Measurements from ENCODE around the genes PRSS21, TNFRSF12A and ZSCAN10.

DNA sequence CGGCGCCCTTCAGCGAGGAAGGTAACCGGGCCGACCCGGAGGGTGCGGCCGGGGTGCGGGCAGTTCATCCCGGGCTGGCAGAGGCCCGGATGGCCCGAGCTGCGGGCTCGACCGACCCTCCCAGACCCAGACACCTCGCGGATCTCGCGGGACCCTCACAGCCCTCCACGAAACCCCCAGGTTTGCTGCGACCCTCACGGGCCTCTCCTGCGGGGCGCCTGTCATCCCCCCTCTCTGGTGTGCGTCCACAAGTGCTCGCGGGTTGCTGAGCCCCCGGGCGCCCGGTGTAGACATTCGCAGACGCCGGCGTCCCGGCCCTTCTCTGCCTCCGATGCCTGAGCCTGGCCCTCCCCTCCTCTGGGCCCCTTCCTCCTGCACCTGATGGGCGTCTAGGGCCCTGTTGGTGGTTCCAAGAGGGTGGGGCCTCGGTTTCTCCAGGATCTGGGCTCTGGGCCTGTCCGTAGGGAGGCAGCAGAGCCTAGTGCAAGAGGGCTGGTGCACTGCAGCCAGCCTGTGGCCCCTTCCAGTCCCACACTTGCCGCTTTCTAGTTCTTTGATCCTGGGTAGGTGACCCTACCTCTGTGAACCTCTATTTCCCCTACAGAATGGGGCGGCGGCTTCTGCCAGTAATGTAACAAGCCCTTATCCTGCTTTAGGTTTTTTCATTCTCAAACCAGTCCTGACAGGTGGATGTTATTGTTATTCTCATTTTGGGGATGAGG lies 520 bp downstream of the E4F1 start:
- PRO-cap: bidirectional peak, plus-strand start at position 474 of the sequence, minus-strand start at position 324 of the sequence
CAGE:
- cytosol, long polyA plus RNA: no peak
- long polyA plus RNA: no peak
- nucleus, long polyA plus RNA: no peak

DNA sequence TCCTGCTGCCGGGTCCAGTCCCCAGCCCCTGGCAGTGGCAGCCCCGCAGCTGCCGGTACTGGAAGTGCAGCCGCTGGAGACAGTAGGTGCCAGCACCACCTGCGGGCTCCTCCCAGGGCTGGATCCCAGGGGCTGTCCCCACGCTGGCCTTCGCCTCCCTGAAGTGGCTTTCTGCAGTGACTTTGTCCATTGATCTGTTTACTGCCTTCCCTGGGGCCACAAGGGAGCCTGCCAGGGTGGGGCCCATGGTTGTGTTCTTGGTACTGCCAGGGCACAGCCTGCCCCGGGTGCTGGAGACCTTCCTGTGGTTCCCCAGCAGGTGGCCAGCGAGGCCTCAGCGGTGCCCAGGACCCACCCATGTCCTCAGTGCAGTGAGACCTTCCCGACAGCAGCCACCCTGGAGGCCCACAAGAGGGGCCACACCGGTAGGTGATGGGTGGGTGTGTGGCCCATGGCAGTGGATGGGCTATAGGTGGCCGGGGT lies 2.6 kb upstream of the DNASE1L2 start:
- PRO-cap: no peak
CAGE:
- cytosol, long polyA plus RNA: no peak
- long polyA plus RNA: no peak
- nucleus, long polyA plus RNA: no peak

DNA sequence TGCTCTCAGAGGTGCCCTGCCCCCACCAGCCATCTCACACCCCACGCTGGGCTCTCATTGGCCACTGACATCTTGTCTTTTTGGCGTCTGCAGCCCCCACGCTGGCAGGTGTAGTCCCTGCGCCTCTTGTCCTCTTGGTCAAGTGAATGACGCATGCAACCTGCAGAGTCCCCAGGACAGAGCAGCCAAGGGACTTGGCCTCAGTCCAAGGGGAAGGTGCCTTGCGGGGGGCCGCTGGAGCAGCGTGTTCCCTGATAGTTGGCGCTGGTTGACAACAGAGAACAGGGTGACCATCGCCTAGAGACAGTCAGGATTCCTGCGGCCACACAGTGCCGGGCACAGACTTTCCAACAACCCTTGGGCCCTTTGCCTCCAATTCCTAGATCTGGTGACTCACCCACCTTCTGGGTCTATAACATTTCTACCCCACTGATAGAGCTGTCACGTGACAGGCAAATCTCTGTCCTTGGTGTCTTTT lies 12.1 kb upstream of the TEDC2 start:
- PRO-cap: no peak
CAGE:
- cytosol, long polyA plus RNA: no peak
- long polyA plus RNA: no peak
- nucleus, long polyA plus RNA: no peak

GRCh38 chr16:2468158-2468845 lies 2.8 kb upstream of the NTN3 start:
- PRO-cap: no peak
CAGE:
- cytosol, long polyA plus RNA: no peak
- long polyA plus RNA: no peak
- nucleus, long polyA plus RNA: no peak

GRCh38 chr16:2486967-2487506 lies 12.1 kb downstream of the TBC1D24 start:
- PRO-cap: no peak
CAGE:
- cytosol, long polyA plus RNA: no peak
- long polyA plus RNA: no peak
- nucleus, long polyA plus RNA: no peak

- PRO-cap: no peak
CAGE:
- cytosol, long polyA plus RNA: no peak
- long polyA plus RNA: no peak
- nucleus, long polyA plus RNA: no peak
Observed at GRCh38 chr16:2535414-2536032, 2.3 kb upstream of the PDPK1 start.

GRCh38 chr16:2598810-2599318 lies 61.0 kb downstream of the PDPK1 start:
- PRO-cap: no peak
CAGE:
- cytosol, long polyA plus RNA: no peak
- long polyA plus RNA: no peak
- nucleus, long polyA plus RNA: no peak

DNA sequence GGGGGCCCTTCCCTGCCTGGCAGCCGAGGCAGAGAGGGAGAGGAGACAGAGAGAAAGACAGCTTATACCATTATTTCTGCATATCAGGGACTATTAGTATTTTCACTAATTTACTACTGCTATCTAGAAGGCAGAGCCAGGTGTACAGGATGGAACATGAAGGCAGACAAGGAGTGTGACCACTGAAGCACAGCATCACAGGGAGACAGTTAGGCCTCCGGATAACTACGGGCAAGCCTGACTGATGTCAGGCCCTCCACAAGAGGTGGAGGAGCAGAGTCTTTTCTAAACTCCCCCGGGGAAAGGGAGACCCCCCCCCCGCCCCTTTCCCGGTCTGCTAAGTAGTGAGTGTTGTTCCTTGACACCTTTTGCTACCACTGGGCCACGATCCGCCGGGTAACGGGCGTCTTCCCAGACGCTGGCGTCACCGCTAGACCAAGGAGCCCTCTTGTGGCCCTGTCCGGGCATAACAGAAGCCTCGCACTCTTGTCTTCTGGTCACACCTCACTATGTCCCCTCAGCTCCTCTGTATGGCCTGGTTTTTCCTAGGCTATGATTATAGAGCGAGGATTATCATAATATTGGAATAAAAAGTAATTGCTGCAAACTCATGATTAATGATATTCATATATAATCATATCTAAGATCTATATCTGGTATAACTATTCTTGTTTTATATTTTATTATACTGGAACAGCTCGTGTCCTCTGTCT lies 12.4 kb upstream of the KCTD5 start:
- PRO-cap: no peak
CAGE:
- cytosol, long polyA plus RNA: no peak
- long polyA plus RNA: no peak
- nucleus, long polyA plus RNA: no peak

GRCh38 chr16:2758388-2758738 lies 5.9 kb downstream of the SRRM2 start:
- PRO-cap: no peak
CAGE:
- cytosol, long polyA plus RNA: no peak
- long polyA plus RNA: no peak
- nucleus, long polyA plus RNA: no peak

DNA sequence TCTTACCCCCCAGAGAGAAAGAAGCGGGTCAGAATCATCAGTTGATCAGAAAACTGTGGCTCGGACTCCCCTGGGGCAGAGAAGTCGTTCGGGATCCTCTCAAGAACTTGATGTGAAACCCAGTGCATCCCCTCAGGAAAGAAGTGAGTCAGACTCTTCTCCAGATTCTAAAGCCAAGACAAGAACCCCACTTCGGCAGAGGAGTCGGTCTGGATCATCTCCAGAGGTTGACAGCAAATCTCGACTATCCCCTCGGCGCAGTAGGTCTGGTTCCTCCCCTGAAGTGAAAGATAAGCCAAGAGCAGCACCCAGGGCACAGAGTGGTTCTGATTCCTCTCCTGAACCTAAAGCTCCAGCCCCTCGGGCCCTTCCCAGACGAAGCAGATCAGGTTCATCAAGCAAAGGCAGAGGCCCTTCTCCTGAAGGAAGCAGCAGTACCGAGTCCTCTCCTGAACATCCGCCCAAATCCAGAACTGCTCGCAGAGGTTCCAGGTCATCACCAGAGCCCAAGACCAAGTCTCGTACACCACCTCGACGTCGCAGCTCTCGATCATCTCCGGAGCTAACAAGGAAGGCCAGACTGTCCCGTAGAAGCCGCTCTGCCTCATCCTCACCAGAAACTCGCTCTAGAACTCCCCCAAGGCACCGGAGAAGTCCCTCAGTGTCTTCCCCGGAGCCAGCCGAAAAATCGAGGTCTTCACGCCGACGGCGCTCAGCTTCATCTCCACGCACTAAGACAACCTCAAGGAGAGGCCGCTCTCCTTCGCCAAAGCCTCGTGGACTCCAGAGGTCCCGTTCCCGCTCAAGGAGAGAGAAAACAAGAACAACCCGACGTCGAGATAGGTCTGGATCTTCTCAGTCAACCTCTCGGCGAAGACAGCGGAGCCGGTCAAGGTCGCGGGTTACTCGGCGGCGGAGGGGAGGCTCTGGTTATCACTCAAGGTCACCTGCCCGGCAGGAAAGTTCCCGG lies 11.7 kb downstream of the ELOB start:
- PRO-cap: no peak
CAGE:
- cytosol, long polyA plus RNA: no peak
- long polyA plus RNA: no peak
- nucleus, long polyA plus RNA: no peak

GRCh38 chr16:2766724-2767718 lies 10.1 kb downstream of the ELOB start:
- PRO-cap: no peak
CAGE:
- cytosol, long polyA plus RNA: no peak
- long polyA plus RNA: no peak
- nucleus, long polyA plus RNA: no peak

DNA sequence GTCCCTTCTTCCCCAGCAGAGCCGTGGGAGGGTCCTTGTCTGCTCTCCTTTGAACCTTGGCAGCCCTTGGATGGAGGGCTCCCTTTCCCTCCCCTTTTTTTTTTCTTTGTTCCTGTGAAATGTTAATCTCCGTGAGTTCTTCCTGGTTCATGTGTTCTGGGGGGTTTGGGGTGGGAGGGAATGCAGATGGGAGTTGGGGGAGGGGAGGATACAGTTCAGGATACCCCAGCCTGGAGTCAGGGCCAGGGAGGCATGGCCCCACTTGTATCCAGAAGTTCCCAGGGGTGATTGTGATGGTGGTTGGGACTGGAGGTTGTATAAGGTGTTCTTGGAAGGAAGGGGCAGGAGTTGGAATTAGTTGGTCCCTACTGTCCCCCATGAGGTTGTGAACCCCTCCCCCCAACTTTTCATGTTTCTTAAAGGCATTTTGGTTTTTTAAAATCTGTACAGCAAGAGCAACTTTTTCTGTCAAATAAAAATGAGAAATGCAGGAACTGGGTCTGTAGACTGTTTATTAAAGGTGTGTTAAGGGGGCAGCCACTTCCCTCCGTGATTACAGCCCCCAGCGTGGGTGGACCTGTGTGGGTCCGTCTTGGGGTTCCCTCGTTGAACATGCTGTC lies 6.1 kb downstream of the ELOB start:
- PRO-cap: no peak
CAGE:
- cytosol, long polyA plus RNA: no peak
- long polyA plus RNA: no peak
- nucleus, long polyA plus RNA: no peak

DNA sequence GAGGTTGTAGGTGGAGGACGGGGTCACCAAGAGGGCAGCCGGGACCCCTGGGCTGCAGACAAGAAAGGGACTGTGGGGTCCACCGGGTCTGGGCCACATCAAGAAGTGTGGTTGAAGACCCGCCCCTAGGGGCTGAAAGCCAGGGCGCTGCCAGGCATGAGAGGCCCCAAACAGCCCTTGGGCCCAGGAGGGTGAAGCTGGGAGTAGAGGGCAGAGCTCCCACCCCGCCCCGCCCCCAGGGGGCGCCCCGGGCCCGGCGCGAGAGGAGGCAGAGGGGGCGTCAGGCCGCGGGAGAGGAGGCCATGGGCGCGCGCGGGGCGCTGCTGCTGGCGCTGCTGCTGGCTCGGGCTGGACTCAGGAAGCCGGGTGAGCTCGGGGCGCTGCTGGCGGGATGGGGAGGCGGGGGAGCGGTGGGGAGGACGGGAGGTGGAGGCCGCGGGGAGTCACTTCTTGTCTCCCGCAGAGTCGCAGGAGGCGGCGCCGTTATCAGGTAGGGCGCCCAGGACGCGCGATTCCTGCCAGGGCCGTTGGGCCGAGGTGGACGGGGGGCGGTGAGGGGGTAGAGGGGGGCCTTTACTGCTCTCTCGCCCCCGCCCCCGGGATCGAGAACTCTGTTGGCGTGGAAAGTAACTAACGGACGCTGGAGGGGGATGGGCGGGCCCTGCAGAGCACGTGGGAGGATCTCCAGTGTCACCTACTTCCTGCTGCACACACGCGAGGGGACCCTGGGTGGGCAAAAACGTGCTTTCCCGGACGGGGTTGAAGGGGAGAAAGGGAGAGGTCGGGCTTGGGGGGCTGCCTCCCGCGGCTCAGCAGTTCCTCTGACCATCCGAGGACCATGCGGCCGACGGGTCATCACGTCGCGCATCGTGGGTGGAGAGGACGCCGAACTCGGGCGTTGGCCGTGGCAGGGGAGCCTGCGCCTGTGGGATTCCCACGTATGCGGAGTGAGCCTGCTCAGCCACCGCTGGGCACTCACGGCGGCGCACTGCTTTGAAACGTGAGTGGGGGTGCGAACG lies at the start of gene PRSS21:
PRSS21 (plus strand) TSS at position 271 of the 1,019 bp plus-strand sequence.
- PRO-cap: no peak
CAGE:
- cytosol, long polyA plus RNA: no peak
- long polyA plus RNA: no peak
- nucleus, long polyA plus RNA: no peak

- PRO-cap: no peak
CAGE:
- cytosol, long polyA plus RNA: no peak
- long polyA plus RNA: no peak
- nucleus, long polyA plus RNA: no peak
Observed at GRCh38 chr16:2874749-2875229, 8.2 kb upstream of the FLYWCH2 start.

- PRO-cap: no peak
CAGE:
- cytosol, long polyA plus RNA: no peak
- long polyA plus RNA: no peak
- nucleus, long polyA plus RNA: no peak
Observed at GRCh38 chr16:3009400-3010304, 3.1 kb upstream of the CLDN9 start.

DNA sequence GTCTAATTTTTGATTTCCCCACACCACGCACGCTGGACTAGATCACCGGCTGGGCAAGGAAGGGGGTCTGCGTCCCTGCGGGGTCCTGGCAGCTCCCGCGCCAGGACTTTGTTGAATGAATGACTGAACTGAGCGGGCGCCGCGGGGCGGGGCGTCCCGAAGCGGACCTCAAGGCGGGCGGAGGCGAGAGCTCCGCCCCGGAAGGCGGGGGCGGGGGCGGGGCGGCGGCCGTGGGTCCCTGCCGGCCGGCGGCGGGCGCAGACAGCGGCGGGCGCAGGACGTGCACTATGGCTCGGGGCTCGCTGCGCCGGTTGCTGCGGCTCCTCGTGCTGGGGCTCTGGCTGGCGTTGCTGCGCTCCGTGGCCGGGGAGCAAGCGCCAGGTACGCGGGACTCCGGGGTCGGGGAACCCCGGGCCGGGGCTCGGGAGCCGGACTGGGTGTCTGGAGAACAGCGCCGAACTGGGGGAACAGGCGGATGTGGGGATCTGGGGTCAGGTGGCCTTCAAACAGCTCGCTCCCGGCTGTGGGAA lies at the start of gene TNFRSF12A:
TNFRSF12A (plus strand) TSS at position 258 of the 530 bp plus-strand sequence.
- PRO-cap: bidirectional peak, plus-strand start at position 258 of the sequence, minus-strand start at position 153 of the sequence
CAGE:
- cytosol, long polyA plus RNA: start-site peak on the plus strand centred at position 239 of the sequence, 53 bp wide, 392 and 276 reads in 2 replicates
- long polyA plus RNA: start-site peak on the plus strand centred at position 248 of the sequence, 57 bp wide, 99 and 42 reads in 2 replicates
- nucleus, long polyA plus RNA: no peak

DNA sequence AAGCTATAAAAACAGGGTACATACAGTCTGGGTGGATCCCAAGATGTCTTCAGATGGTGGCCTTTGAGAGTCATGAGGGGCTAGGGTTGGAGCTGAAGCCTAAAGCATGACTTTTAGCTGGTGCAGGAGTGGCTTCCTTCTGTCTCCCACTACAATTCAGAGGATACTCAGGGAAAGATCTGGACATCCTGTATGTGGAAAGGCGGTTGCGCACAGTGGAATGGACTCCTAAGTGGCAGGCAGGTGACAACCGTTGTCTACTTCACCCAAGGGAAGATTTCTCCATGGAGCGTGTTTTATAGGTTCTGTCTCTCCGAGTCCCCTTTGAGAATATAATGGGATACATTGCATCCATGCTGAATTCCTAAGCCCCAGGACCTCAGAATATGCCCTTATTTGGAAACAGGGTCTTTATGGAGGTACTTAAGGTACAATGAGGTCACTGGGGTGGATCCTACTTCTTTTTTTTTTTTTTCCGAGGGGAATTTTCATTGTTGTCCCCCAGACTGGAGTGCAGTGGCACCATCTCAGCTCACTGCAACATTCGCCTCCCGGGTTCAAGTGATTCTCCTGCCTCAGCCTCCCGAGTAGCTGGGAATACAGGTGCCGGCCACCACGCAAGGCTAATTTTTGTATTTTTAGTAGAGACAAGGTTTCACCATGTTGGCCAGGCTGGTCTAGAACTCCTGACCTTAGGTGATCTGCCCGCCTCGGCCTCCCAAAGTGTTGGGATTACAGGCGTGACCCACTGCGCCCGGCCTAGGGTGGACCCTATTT lies 1.4 kb upstream of the IL32 start:
- PRO-cap: no peak
CAGE:
- cytosol, long polyA plus RNA: no peak
- long polyA plus RNA: no peak
- nucleus, long polyA plus RNA: no peak

DNA sequence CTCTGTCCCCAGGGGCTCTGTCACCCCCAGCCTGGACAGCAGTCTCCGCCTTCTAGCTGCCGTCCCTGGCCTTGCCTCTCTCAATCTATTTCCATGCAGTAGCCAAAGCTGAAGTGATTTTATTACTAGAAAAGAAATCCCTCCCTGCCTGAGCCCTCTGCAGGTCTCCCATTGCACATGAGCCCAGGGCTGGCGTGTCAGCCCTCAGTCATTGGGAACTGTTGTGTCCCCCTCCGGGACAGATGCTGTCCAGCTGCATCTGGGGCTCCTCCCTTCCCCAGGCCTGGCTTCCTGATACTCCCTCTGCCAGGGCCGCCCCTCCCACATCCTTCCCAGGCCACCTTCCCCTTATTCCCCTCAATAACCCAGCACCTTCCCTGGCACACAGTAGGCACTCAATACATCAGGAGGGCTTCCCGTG lies 11.3 kb downstream of the ZSCAN10 start:
- PRO-cap: no peak
CAGE:
- cytosol, long polyA plus RNA: no peak
- long polyA plus RNA: no peak
- nucleus, long polyA plus RNA: no peak

DNA sequence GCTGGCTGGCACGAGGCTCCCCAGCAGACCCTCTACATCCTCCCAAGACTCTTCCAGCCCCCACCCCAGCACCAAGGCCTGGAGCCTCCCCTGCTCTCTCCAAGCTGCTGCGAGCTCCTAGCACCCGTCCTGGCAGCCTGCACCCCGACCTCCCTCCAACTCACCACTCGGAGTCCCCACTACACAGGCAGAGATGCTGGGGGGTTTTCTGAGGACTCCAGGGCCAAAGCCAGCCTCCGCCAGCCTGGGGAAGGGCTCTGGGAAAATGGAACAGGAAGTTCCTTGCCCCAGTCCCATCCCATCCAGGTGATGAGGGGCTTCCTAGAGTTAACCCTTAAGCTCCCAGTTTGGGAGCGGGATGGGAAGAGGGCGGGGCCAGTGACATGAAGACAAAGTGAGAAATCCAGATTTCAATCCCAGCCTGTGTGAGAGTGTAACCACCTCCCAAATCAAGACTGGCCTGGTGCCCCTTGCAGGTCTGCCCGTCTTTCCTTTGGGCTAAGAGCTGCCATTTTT lies at the start of gene ZSCAN10:
ZSCAN10 (minus strand) TSS at position 269 of the 516 bp plus-strand sequence.
- PRO-cap: no peak
CAGE:
- cytosol, long polyA plus RNA: no peak
- long polyA plus RNA: no peak
- nucleus, long polyA plus RNA: no peak

DNA sequence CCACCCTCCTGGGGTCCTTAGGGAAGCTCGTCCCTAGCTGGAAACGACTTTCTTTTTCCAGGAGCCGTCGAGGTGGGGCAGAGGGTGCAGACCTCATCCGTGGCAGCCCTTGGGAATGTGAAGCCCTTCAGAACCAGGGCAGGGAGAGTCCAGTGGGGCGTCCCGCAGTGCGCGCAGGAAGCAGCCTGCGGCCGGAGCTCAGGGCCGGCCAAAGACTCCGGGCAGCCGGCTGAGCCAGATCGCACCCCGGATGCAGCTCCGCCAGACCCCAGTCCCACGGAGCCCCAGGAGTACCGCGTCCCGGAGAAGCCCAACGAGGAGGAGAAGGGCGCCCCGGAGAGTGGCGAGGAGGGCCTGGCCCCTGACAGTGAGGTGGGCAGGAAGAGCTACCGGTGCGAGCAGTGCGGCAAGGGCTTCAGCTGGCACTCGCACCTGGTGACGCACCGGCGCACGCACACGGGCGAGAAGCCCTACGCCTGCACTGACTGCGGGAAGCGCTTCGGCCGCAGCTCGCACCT lies 6.9 kb downstream of the ZNF205 start:
- PRO-cap: no peak
CAGE:
- cytosol, long polyA plus RNA: no peak
- long polyA plus RNA: no peak
- nucleus, long polyA plus RNA: no peak

Measured in A549 (cell line).